Cardiac ventricle fibroblast (primary cell): ENCODE measurements around the genes POLH and MRPL14.

DNA sequence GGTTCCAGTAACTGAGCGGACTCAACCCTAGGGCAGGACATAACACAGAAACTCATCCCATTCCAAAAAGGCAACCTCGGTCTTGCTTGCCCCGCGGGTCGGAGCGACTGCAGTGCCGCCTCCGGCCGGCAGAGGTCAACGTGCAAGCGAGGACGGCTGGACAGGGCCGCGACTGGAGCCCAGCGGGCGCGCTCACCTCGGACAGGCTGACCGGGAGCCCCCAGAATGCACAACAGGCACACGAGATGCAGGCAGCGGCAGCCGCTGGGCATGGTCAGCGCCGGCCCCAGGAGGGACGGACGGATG, 841 bp downstream of the DLK2 start:
- RAMPAGE, long total RNA = no peak

- RAMPAGE, long total RNA = no peak
These were observed 5.3 kb downstream of the LRRC73 start for GRCh38 chr6:43504514-43505636.

DNA sequence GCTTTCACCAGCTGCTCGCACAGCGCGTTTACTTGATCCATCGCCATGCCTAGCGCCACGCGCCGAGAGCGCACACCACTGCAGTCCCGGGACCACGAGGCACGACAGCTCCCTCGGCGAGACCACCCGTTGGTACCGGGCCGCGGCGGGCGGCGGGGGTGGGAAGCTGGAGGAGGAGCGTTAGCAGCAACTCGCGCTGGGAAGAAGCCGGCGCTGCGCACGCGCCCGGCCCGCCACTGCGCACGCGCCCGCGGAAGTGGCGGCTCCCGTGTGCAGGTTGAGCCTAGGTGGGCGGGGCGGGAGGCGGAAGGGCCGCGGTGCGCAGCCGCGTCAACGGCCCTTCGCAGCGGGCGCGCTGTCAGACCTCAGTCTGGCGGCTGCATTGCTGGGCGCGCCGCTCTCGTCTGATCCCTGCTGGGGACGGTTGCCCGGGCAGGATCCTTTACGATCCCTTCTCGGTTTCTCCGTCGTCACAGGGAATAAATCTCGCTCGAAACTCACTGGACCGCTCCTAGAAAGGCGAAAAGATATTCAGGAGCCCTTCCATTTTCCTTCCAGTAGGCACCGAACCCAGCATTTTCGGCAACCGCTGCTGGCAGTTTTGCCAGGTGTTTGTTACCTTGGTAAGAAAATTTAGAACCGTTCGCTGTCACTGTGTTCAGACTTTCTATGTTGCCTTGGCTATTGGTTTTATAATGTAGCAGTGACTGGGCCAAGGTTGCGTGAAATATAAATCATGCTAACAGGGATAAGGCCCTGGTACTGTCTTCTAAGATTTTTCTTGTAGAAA, at the start of gene POLH:
Gene POLH (plus strand): TSS at position 368 of the 790 bp plus-strand sequence.
- RAMPAGE, long total RNA = start-site peak on the plus strand centred at position 346 of the sequence, 45 bp wide, 73 and 10 reads in 2 replicates

- RAMPAGE, long total RNA = no peak
These were observed 18.6 kb downstream of the MRPS18A start for GRCh38 chr6:43668689-43669612.

- RAMPAGE, long total RNA = no peak
These were observed 11.1 kb upstream of the MRPS18A start for GRCh38 chr6:43698589-43699267.

DNA sequence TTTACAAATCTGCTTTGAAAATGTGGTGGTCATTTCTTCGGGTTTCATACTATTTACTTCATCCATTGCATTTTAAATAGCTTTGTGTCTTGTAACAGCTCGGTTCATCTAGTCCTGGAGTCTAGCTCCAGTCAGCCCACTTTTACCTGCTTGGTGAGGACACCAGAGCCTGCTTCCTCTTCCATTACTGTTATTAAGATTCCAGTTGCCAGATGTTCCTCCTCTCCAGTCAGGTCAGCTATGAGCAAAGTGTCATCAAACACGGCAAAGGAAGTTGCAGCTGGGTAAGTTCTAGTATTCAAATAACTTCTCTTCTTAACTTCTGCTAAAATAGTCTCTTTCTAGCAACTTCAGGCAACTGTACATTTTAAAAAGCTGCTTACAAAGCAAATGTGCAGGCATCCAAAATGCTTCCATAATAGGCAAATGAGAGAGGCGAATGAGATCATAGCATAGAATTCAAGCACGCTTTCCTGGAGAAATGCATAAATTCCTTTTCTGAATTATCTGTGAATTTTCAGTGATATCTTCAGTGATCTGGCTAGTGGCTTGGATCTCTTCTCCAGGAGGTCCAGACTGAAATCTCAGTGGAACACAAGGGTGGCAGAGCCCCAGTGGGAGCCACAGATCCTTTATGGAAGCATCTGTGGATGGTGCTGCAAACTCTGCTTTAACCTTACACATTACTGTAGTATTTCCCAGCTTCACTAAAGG, 18.5 kb upstream of the MRPS18A start:
- RAMPAGE, long total RNA = no peak

GRCh38 chr6:43725087-43725647, 37.6 kb upstream of the MRPS18A start:
- RAMPAGE, long total RNA = no peak

GRCh38 chr6:43769798-43770151, 236 bp upstream of the VEGFA start:
- RAMPAGE, long total RNA = no peak

DNA sequence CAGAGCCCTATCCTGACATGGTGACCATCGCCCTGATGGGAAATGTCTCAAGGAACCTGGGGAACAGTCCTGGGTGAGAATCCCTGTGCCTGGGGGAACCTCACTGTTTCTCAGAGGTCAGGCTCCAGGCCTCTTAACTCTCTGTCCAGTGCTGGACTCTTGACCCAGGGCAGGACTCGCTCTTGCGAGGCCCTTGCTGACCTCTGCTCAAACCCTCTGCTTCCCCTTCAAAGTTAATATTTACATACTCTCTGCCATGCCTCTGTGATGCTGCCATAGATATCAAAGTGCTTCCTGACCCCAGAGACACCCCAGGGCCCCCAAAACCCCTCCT, 142.5 kb downstream of the VEGFA start:
- RAMPAGE, long total RNA = no peak

DNA sequence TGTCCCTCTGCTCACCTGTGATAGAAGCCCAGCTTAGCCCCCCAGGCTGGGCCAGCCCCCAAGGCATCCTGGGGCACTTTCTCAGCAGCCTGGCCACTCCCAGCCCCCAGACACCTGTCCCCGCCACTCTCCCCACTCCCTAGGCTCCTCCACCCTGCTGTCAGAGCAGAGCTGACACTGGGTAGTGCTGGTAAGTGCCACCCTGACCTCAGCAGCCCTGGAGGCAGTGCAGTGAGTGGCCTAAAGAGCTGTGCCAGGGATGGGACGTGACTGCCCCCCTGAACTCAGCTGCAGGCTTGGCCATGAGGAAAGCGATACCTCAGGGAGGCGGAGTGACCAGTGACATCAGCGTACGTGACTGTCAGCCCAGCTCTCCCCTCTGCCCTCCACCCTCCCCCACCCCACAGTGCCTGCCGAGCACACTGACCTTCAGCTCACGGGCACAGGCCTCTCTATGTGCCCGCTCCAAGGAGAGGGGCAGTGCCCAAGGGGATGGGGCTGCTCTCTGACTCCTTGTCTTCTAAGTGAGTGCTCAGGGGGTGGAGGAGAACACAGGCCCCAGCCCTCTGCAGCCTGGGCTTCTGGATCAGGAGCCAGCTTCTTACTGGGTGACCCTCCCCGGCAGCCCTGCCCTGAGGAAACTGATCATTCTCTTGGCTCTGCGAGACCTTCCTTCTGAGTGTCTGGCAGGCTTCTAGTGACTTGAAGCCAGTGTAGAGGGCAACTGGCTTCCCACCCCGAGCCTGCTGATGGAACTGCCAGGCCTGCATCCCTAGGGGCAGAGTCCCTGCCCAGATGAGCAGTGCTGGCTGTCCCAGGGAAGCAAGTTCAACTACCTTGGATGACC, 172.7 kb downstream of the MRPL14 start:
- RAMPAGE, long total RNA = no peak

DNA sequence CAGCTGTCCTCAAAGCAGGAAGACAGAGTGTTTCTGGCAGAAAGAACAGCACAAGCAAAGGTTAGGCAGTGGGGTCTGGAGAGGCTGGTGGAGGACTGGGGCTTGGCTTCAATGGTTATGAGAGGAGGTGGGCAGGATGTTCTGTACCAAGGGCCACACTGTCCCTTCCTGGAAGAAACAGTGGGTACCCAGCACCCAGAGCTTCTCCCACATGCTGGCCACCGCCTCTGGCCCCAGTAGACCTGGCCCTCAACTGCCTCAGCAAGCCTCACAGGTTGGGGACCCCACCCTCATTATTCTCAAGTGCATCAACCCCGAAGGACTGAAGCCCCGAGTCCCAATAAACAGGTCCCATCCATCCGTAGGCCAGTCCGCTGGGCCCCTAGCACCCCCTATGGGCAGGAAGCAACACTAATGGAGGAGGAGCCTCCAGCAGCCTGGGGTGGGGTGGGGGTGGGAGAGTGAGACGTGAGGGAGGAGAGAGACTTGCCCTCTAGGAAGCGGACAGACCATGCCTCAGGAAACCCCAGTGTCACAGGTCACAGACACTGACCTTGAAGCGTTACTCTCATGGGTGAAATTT, 126.1 kb downstream of the MRPL14 start:
- RAMPAGE, long total RNA = no peak

GRCh38 chr6:44024262-44024461, 103.1 kb downstream of the MRPL14 start:
- RAMPAGE, long total RNA = no peak

DNA sequence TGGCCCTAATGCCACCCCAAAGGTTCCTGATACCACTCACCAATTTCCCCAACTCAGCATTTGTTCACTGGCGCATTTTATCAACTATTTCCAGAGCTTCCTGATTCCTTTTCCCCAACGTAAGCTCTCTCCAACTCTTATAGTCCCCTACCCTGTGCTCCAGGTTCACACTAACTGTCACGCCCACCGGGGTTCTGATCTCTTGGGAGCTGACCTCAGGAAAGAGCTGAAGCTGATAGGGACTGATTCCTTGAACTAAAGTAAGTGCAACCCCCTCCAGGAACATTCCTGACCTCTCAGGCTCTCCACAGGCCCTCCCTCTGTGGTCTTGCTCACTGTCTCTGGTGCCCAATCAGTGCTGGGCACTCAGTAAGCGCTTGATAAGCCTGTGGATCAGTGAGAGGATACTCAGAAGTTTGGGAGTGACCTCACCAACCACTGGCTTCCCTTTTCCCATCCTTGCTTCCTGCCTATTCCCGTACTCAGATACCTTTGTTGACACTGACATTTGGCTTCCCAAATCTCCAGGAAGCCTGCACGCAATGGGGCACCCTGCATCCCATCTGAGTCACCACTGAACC, 73.2 kb downstream of the MRPL14 start:
- RAMPAGE, long total RNA = no peak

DNA sequence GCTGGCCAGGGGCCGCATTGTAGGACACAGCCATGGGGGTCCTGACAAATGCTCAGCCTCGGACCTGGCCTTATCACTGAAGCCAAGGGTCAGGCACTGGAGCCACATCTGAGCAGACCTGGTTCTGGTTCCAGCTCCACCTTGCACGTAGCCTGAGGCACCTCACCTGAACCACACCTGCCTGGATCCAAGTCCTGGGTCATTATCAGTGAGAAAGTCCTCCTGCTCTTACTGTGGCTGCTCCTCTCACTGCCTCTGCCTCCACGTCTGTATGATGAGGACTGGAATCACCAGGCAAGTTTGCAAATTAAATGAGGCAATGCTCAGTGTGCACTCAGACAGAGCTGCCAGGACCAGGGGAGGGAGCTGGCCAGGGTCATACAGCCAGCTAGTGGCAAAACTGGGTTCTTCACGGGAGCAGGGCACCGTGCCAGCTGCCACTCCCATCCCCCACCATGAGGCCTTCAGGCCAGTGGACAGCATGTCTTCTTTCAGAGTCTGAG, 40.2 kb downstream of the MRPL14 start:
- RAMPAGE, long total RNA = no peak

- RAMPAGE, long total RNA = start-site peak on the minus strand at chr6:44127373-44127440, 248 and 19 reads in 2 replicates
These were observed at the start of gene MRPL14 for GRCh38 chr6:44127156-44127782. MRPL14 (minus strand) TSS chr6:44127452.

DNA sequence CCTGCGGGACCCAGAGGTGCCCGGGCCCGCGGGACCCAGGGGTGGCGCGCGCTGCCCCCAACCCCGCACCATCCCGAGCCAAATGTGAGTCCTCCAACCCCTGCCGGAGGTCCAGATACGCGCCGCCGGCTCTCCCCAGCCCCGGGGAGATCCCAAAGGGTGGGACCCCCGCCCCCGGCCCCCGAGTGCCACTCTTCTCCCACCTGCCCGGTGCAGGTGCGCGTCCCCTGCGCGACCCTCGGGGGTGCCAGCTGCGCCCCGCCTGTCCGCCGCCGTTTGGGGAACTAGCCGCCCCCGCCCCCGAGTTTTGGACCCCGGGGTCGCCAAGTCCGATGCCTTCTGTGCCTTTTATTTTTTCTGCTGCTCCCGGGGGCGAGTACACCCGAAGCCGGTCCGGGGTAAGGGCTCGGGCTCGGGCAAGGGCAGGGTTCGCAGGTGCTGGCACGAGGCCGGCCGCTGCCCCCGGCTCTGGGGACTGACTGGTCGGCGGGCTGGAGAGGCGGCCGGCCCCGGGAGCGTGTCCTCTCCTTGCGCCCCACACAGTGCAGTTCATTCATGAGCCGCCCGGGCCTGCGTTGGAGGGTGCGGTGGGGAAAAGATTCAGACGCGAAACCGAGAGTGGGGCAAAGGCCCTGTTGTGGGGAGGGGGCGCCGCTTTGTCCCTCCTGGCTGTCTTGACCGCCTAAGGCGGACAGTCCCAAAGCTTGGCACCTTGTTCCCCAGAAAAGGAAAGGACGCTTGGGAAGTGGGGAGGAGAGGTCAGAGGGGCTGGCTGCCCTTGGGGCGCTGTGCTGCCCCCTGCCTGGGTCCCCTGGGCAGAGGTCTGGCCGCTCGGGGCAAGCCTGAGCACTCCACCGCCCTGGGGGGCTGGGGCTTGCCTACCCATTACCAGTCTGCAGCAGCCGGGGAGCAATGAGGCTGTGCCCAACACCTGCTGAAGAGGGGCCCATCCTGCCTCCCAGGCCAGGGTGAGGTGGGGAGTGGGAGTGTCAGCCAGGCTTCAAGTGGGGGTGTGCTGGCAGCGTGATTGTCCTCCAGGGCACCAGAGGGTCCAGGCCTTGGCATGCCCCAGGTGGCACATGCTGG, 772 bp downstream of the TMEM63B start:
- RAMPAGE, long total RNA = no peak

- RAMPAGE, long total RNA = no peak
These were observed 11.3 kb downstream of the CAPN11 start for GRCh38 chr6:44170062-44170261.

GRCh38 chr6:44203025-44203403, 13.7 kb upstream of the MYMX start:
- RAMPAGE, long total RNA = no peak

GRCh38 chr6:44217250-44217925, 662 bp downstream of the MYMX start:
- RAMPAGE, long total RNA = no peak

GRCh38 chr6:44224052-44224708, 785 bp downstream of the SLC29A1 start:
- RAMPAGE, long total RNA = no peak